ENCODE measurements around the genes USF3 and GRAMD1C.

DNA sequence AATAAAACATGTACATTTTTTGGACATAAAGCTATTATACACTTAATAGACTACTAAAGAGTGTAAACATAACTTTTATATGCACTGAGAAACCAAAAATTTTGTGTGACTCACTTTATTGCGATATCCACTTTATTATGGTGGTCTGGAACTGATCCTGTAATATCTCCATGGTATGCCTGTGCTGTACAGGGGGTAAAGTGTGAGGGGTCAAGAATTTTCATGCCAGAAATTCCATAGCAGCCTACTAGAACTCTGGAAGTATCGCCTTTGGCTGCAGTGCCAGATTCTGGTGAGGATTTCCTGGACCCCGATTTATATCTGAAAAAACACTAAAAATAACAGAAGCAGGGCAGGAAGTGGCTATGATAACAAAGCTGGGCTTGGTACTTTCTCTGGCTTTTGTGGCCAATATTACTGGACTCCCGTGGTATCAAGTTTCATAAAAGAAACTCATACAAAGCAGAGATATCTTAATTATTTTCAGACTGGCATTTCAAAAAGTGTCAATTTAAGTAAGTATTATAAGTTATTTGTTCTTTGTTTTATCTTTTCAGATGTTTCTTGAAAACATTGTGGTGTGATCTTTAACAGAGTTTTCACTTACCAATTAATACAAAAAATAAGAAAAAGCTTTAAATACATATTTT, 36.4 kb downstream of the CCDC80 start:
- PRO-cap, 2 experiments: no peak in any of the 2 experiments

DNA sequence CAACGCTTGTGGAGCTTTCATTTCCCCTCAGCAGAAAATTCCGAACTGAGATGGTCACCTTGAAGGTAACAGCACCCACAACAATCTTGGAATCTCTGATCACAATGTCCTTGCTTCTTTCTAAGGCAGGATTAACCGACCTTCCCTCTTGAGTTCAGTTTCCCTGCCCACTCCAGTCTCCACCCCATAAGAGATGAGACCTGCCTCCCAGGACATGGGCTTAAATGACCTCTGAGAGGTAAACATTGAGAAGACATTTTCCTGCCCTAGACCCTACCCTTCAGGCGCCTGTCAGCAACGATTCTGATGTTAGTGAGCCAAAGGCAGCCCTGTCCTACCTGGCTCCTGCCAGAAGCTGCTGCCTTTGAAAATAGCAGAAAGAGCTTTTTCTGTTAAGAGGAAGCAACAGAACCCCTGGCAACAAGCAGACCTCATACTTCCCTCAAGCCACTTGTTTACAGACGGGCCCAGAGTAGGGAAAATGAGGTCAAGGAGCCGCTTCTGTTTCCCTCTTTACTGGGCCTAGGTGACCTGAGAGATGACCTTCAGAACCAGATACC, 52.1 kb downstream of the CD200R1L start:
- PRO-cap, 2 experiments: no peak in any of the 2 experiments

DNA sequence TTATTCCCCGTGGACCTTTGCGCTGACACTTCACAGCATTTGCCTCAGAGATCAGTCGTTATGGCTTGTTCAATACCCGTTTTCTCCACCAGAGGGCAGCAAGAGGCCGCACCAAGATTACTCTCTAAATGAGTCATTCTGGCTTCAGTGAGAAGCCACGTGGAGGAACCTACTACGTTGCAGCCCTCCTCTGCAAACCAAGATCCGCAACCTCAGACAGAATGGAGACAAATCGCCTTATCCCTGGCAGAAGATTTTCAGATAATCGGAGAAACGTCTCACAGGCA, 31.8 kb upstream of the NEPRO start:
- PRO-cap, 2 experiments: peak in 1 of 2 experiments; most common plus-strand start position 200 of the sequence (in 1)

DNA sequence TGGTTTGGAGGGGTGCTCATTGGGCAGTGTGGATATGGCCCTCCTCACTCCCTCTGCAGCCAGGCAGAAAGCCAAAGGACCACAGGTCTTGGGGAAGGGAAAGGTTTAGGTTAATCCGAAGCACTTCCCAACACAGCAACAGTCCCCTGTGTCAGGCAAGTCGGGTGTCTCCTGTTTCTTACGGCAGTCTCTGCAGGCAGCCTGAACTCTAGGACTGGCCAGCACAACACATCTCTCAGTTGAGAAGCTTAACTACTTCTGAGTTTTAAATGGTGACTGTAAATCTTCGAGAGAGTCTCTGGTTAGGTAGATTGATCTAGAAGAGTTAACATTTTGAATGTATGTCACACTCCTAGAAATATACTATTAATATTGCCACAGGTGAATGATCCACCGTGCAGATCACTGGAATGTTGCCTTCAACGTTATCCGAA, 36.8 kb downstream of the BOC start:
- PRO-cap, 2 experiments: no peak in any of the 2 experiments

GRCh38 chr3:113532665-113533594, 575 bp downstream of the SIDT1 start:
- PRO-cap, 2 experiments: peak in 1 of 2 experiments; most common plus-strand start chr3:113533277 (in 1); most common minus-strand start chr3:113533281 (in 1)

DNA sequence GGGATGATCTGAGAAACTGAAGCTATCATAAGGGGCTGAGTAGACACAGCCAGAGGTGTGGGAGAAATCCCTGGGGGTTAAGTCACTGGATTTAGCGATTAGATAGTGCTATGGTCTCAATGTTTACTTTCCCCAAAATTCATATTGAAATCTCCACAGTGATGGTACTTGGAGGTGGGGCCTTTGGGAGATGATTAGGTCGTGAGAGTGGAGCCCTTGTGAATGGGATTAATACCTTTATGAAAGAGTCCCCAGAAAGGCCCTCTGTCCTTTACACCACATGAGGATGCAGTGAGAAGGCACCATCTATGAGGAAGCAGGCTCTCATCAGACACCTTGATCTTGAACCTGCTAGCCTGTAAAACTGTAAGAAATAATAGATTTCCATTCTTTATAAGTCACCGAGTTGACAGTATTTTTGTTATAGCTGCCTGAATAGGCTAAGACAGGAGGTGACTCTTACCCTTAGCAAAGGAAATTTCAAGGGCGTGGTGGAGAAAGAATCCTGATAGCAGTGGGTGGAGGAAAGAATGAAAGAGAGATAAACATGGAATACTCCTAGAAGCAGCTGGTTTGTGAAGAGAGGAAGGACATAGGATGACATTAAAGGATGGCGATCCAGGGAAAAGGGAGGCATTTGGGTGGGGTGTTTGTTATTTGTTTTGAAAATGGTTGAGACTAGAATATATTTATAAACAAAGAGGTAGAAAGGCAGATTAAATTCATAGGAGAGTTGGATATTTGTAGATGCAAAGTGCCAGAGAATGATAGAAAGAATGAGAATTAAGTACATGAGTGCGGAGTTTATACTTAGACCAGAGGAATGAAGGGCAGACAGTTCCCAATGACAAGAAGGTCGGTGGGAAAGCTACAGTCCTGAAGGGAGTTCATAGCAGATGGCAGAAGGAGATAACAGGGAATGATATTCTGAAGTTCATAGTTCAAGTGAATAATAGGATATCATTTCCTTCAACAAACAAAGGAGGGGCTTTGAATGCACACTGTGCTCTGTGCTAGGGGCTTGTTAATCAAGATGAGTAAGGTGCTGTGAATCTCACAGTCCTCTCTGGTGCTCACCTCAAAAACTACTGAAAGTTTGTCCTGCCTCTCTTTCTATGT, 41.4 kb downstream of the SIDT1 start:
- PRO-cap, 2 experiments: no peak in any of the 2 experiments

DNA sequence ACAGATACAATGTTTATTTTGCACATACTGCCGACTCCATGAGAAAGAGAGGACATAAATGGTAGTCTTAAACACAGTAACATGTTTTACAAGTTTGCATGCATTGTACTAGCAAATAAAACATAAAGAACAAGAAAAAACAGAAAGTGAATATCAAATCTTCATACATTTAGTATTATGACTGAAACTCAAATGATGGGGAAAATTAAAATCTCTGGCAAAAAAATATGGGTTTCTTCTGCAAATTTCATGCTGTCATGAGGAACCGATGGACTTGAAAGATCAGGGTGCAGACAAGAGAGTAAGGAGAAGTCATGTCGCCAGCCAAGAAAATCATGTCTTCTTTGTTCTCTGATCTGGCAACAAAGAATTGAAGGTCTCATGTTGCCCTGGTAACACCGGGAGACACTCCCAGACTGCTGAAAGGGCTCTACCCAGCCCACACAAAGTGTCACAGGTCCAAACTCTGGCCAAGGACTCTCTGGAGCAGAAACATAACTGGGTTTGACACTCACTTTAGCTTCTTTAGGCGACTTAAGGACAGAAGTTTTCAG, 42.7 kb downstream of the SIDT1 start:
- PRO-cap, 2 experiments: no peak in any of the 2 experiments

DNA sequence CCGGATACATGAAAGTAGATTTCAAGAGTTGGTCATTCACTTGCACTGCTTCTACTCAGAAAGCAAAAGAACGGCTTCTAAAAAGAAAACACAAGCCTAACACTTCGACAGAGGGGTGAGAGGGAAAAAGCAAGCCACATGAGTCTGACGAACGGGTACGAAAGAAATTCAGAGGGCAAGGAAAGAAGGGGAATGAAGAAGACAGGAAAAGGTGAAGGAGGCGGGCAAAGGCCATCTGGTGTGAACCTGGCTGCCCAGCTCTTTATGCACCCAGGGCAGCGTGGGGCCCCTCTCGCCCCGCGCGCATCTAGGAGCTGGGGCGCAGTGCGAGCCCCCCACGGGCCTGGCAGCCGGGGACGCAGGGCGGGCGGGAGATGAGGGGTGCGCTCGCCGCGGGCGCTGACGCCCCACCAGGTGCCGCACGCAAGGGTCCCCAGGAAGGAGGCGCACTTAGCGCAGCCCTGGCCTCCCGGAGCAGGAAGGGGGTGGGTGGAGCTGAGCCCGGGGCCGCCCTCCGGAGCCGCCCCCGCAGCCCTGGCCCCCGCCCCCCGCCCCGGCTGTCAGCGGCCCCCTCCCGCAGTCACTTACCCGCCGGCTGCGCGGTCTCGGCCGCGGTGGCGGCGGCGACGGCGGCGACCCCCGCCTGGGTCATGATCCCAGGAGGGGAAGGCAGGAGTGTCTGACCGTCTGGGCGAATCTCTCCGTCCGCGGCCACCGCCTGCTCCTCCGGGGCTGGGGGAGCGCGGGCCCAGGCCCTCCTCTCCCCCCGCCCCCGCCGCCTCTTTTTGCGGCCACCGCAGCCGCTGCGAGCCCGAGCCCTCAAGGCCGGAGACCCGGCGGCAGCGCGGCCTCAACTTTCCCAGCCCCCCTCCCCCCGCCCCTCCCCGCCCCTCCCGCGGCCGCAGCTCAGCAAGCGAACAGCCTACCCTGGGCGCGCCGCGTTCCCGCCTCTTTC, at the start of gene USF3:
TSS of gene USF3 (minus strand) at position 861 of the 955 bp plus-strand sequence.
- PRO-cap, 2 experiments: peak in 1 of 2 experiments; most common plus-strand start position 107 of the sequence (in 1); most common minus-strand start position 478 of the sequence (in 1)

GRCh38 chr3:113838580-113839418, at the start of gene GRAMD1C:
Gene GRAMD1C (plus strand): TSS chr3:113838788.
- PRO-cap, 2 experiments: peak in 1 of 2 experiments; most common plus-strand start chr3:113838788 (in 1)

- PRO-cap, 2 experiments: no peak in any of the 2 experiments
Observed at GRCh38 chr3:114307413-114307887, 13.6 kb downstream of the TIGIT start.

DNA sequence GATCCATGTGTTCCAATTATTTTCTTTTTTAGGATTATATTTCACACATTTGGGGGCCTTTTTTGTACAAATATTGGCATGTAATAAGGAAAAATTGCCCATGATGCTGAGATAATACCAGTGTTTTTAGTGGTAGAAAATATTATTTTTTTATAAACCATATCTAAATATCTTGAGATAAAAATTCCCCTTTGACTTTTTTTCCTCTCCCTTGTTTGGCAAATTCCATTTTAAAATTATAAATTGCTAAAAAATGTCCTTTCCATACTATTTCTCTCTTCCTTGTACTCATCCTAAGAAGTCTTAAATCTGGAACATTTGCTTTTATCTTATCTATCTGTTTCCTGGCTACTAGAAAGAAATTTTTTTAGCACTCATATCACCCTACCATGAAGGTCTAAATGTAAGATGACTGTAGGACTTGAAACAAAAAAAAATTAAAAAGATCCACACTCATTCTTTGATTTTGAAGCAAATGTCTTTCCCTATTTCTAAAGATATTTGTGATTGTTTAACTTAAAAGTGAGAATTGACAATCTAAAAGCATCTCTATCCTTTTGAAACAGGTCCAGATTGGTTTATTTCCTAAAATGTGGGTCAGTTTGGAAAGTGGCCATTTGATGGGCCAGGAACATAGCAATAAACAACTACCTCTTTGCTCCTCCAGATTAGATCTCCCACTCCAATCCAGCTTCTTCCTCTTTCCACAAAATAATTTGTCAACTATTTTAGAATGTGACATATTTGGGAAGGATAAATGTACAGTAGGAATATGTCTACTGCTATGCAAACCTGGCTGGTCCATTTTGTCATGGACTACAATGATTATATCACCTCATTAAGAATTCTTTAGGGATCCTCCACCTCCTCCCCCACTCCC, 41.3 kb downstream of the TIGIT start:
- PRO-cap, 2 experiments: no peak in any of the 2 experiments

DNA sequence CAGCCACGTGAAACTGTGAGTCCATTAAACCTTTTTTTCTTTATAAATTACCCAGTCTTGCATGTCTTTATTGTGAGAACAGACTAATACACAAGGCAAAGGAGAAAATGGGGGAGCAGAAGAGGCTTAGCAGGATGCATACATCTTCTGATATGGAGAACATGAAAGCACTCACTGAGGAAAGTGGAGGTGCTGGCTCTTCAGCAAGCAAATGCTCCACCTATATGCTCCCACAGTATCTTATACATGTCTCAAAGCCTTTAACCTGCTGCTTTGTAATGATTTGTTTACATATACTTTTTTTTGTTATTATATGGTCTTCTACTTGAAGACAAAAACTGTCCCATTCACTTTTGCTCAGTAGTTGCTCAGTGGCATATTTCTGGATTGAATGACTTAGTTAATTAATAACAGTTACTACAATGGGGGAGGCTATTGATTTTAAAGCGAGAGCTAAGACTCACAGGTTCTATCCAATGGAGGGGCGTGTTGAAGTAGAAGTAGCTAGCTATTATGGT, 365.1 kb downstream of the ZBTB20 start:
- PRO-cap, 2 experiments: no peak in any of the 2 experiments

- PRO-cap, 2 experiments: no peak in any of the 2 experiments
Observed at GRCh38 chr3:114892045-114892602, 255.0 kb downstream of the ZBTB20 start.

- PRO-cap, 2 experiments: no peak in any of the 2 experiments
Observed at GRCh38 chr3:114899226-114899972, 247.7 kb downstream of the ZBTB20 start.

- PRO-cap, 2 experiments: no peak in any of the 2 experiments
Observed at GRCh38 chr3:115066070-115066848, 80.8 kb downstream of the ZBTB20 start.

DNA sequence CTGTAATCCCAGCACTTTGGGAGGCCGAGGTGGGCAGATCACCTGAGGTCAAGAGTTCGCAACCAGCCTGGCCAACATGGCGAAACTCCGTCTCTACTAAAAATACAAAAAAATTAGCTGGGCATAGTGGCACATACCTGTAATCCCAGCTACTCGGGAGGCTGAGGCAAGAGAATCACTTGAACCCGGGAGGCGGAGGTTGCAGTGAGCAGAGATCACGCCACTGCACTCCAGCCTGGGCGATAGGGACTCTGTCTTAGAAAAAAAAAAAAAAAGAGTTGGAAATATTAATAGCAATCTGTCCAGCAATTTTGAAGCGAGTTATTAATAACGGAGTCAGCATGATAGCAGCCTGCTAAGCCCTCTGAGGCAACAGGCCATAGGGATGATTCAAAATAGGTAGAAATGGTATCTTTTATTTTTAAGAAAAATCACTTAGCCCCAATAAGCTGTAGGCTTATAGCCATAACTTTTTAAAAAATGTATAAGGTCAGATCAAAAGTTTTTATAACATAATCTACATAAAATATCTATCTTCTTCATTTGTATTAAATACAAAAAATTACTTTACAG, 37.1 kb downstream of the ZBTB20 start:
- PRO-cap, 2 experiments: no peak in any of the 2 experiments

DNA sequence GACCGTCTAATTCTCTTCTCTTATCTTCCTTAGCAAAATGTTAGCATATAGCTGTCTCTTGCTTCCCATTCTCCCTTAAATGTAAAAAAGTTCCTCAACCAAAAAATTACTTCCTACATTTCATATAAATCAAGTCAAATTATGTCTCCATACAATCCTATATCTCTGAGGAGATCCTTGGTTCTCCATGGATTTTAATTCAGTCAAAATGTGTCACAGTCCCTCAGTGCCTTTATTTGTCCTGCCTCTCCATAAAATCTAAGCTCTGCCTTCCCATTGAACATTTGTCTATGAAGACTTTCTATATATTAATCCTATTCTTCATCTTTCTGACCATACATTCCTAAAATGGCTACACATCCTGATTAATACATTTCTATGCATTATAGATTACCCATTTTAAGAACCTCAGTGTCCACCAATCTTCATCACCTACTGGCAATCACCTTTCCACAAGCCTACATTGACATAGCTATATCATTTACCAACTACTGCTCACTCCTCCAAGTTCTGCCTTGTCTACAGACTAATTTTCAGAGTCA, 24.6 kb downstream of the ZBTB20 start:
- PRO-cap, 2 experiments: no peak in any of the 2 experiments

DNA sequence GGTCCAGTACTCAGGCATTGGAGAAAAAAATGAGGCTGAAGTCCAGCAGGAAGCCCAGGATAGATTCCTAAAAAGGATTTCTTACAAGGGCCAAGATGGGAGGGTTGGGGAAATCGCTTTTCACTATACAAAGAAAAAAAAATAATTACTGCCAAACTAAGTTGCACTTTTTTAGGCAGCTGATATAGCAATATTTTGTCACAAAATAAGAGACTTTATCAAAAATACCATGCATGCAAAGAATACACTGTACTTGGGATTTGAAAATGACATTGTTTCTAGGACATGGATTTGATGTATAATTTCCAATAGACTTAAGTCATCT, 1.5 kb upstream of the ZBTB20 start:
- PRO-cap, 2 experiments: no peak in any of the 2 experiments

GRCh38 chr3:115254783-115255328, 107.8 kb upstream of the ZBTB20 start:
- PRO-cap, 2 experiments: no peak in any of the 2 experiments

DNA sequence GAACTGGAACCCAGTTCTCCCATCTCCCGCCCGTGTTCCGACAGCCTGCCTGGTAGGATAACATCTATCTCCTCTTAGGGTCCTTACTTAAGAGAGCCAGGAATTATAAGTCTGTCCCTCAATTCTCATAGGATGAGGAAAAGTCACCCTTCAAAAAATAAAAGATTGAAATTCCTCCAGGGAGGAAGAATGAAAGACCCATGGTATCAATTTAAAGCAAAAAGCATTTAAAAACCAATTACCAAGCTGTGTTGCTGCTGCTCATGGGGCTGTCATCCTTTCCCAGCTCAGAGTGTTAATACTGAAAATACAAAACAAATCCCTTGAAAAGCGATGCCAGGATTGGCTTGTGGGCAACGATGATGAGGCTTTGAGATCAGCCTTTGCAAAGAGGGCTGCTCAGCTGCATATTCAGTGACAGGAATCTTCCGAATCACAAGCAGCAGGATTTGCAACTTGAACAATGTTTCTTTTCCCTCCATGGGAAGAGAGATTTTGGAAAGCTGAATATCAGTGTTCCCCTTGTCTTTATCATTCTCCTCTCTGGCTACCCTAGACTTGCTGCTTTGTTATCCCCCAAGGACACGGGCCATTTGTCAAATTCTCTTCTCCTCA, 375.6 kb downstream of the GAP43 start:
- PRO-cap, 2 experiments: peak in 1 of 2 experiments; most common plus-strand start position 408 of the sequence (in 1); most common minus-strand start position 300 of the sequence (in 1)